ENCODE data around the gene GRK6.

DNA sequence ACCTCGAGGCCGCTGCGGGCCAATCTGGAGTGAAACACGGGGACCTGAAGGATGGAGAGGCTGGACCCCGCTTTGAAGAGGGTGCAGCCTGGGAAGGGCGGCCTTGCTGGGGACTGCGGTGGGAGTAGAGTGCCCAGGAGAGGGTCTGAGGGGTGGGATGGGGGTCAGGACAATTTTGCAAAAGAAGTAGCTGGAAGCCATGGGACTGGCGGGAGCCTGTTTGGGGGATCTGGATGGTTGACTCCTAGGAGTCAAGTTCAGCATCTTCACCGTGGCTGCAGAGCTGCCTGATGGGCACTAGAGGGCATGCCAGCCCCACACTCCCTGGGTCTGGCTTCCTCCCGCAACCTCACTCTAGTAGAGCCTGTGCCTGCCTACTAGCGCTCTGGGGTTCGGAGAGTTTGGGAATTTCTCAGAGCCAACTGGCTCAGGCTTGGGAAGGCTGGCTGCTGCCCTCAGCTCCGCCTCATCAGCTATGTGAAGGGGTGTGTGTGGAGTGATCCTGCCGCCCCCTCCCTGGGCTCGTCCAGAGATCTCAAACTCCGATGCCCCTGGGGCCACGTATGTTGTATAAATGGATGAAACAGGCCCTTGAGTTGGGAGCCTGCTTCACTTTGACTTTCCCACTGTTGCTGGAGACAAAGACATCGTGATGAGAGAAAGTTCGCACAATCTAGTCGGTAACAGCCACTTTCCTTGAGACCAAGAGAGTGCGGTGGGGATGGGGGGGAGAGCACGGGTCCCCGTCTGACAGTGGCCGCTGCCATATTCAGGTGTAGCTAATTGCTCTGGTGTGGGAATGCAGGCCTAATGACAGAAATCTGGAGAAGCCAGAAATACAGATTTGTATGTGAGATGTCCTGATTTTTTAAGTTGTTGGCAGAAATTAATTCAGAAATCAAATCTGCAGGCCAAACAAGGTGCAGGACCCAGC, 10.9 kb downstream of the TSPAN17 start:
- PRO-cap, 7 experiments: no peak in any of the 7 experiments

DNA sequence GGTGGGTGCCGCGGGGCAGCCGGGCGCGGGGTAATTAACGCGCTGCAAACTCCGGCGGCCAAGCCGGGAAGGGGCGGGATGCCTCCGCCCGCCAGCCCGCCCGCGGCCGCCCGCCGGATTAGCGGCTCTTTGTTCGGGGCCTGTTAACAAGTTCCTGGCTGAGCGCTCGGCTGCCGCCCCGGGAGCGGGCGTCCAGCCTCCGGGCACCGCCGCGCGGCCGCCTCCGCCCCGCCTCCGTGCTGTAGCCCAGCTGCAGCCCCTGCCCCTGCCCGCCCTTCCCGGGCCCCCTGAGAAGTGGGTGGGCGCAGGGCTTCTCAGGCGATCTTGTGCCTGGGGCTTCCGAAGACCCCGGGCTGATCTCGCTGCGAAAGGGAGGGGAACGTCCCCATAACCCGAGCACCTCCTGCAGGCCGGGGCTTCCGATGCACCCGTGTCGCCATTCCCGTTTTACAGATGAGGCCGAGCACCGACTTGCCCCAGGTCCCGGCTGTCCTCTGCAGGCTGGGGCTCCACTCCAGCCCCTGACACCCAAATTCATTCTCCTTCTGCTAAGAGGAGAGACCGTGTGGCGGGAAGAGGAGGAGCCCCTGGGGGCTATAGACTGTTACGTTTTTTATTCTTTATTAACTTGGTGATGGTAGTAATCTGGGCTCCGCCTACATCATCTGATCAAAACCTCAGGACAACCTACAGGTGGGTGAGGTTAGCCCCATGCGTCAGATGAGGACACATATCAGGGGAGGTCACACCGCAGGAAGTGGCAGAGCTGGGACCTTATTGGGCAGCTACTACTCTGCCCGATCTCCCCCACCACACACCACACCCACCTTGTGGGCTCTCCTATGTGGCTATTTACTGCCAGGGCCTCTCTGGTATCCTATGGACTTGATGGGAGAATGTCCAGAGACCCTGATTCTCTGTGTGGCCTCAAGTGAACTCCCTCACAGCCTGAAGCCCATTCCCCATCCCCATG, 7.8 kb downstream of the UNC5A start:
- PRO-cap, 7 experiments: no peak in any of the 7 experiments

DNA sequence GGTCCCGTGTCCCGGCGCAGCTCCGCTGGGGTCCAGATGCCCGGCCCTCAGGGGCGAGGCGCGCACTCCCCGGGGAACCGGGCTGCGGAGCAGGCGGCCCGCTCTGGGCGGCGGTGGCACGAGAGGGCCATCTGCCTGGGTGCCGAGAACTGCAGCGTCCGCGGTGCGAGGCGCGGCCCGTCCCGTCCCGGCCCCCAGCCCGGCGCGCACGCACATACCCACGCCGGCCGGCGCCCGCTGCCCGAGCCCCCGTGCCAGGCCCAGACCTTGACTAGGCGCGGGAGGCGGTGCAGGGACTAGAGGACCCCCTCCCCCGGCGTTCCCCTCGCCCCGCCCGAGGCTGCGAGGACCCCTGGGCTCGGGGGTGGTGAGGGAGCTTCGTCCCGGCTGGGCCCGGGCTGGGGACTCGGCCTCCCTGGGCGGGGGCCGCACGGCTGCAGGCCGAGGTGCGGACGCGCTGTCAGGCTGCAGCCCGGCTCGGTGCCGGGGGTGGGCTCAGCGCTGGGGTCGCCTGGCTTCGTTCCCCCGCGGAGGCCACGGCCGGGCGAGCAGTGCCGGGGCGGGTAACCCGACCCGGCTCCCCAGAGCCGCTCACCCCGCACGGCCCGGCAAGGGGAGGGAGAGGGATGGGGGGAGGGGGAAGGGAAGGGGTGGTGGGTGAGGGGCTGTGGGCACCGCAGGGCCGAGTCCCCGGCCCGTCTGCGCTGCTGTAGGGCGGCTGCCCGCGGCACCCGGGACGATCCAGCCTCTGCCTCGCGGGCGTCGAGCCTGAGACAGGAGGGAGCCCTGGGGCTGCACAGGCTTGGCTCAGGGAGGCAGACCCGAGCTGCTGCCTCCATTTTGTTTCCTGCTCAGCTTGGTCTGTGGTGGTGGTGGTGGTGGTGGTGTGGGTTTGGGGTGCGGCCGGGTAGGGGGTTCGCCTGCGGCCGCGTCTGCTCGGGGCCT, 1.1 kb upstream of the NSD1 start:
- PRO-cap, 7 experiments: peak in 4 of 7 experiments; most common plus-strand start position 878 of the sequence (in 1); most common minus-strand start position 842 of the sequence (in 2)

DNA sequence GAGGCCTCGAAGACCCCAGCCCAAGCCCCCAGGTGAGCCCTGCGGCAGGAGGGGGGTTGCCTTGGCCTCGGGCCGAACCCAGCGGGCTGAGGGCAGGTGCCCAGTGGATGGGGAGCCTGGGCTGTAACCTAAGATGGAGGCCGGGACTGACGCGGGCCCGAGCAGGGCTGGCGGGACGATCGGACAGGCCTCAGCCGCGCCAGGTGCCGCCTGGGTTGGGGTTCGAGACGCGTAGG, 532 bp upstream of the NSD1 start:
- PRO-cap, 7 experiments: no peak in any of the 7 experiments

DNA sequence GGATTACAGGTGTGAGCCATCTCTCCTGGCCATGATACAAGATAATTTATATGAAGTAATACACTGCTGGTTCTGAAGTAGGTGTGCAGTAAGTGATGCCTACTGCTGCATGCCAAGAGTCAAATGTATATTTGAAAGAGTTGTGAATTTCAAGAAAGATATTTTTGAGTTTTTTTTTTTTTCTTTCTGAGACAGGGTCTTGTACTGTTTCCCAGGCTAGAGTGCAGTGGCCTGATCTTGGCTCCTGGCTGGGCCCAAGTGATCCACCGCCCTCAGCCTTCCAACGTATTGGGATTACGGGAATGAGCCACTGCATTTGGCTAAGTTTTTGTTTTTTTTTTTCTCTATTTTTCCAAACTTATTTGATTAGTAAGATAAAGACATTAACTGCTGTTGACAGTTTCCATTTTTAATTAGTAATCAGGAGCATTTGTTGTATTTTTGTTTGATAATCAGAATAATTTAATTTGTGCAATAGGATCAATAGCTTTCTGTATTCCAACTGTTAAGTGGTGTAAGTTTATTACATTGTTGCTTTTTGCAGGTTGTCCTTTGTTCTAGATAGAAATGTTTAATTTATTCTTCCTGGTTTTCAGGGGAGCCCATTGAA, 10.6 kb downstream of the NSD1 start:
- PRO-cap, 7 experiments: no peak in any of the 7 experiments

- PRO-cap, 7 experiments: no peak in any of the 7 experiments
Observed at GRCh38 chr5:177302325-177302821, 1.1 kb downstream of the RAB24 start.

DNA sequence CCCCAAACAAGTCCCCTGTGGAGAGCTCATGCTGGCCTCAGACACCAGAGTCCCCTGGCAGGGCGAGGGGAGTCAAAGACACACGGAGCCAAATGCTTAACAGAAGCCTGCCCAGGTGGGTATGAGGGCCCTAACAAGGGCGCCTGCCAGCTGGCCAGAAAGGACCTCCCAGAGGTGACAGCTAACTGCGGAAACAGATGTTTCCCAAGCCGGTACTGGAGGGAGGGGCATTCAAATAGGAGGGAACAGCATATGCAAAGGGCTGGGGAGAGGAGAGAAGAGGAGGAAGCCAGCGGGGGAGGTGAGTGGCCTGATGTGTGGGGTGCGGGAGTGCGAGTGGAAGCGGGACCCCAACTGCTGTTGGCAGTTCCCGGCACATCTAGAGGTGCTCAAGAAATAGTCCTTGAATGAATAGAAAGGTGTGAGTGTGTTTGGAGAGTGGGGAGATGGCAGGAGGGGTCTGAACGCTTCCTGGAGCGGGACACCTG, 858 bp downstream of the MXD3 start:
- PRO-cap, 7 experiments: no peak in any of the 7 experiments

- PRO-cap, 7 experiments: no peak in any of the 7 experiments
Observed at GRCh38 chr5:177379408-177379913, 4.8 kb upstream of the SLC34A1 start.

- PRO-cap, 7 experiments: no peak in any of the 7 experiments
Observed at GRCh38 chr5:177409169-177409381, 289 bp downstream of the F12 start.

GRCh38 chr5:177412127-177413027, 3.0 kb upstream of the F12 start:
- PRO-cap, 7 experiments: no peak in any of the 7 experiments

- PRO-cap, 7 experiments: peak in 7 of 7 experiments; most common plus-strand start chr5:177426676 (in 7); most common minus-strand start chr5:177426986 (in 4)
Observed at GRCh38 chr5:177426472-177427196, at the start of gene GRK6. GRK6 (plus strand) TSS chr5:177426676.

DNA sequence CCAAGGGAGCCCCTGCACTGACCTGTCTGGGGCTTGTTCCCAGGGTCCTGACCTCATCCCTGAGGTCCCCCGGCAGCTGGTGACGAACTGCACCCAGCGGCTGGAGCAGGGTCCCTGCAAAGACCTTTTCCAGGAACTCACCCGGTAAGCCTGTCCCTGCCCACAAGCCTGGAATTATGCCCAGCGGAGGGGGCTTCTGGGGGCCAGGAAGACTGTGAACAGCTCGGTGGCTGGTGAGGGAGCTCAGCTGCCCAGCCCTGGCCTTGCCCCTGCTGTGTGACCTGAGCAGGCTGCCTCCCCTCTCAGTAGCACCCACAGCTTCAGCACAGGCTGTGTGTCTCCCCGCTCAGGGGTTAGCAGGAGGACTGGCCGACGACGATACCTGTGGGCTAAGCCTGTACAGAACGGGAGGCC, 6.2 kb downstream of the GRK6 start:
- PRO-cap, 7 experiments: peak in 1 of 7 experiments; most common plus-strand start position 186 of the sequence (in 1)

- PRO-cap, 7 experiments: peak in 3 of 7 experiments; most common plus-strand start chr5:177445699 (in 1); most common minus-strand start chr5:177445694 (in 3)
Observed at GRCh38 chr5:177445483-177445816, 1.2 kb upstream of the PRR7 start.

DNA sequence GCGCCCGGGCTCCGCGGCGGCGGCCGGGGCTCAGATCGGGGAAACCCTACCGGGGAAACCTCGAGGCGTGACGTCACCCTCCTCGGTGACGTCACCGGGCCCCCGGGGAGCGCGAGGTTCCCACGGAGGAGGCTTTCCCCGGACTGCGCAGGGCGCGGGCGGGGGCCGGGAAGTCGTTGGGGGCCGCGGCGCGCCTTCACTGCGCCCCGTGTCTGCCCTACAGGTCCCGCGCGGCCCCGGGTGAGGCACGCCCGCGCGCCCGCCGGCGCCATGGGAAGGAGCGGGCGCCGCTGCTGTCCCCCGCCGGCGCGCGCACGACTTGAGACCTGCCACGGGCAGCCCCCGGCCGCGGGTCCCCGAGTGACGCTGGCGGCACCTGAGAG, 8.0 kb downstream of the PRR7 start:
- PRO-cap, 7 experiments: peak in 6 of 7 experiments; most common plus-strand start position 134 of the sequence (in 6); most common minus-strand start position 145 of the sequence (in 1)

GRCh38 chr5:177471549-177472226, 1.7 kb downstream of the DBN1 start:
- PRO-cap, 7 experiments: peak in 1 of 7 experiments; most common plus-strand start chr5:177471905 (in 1)

DNA sequence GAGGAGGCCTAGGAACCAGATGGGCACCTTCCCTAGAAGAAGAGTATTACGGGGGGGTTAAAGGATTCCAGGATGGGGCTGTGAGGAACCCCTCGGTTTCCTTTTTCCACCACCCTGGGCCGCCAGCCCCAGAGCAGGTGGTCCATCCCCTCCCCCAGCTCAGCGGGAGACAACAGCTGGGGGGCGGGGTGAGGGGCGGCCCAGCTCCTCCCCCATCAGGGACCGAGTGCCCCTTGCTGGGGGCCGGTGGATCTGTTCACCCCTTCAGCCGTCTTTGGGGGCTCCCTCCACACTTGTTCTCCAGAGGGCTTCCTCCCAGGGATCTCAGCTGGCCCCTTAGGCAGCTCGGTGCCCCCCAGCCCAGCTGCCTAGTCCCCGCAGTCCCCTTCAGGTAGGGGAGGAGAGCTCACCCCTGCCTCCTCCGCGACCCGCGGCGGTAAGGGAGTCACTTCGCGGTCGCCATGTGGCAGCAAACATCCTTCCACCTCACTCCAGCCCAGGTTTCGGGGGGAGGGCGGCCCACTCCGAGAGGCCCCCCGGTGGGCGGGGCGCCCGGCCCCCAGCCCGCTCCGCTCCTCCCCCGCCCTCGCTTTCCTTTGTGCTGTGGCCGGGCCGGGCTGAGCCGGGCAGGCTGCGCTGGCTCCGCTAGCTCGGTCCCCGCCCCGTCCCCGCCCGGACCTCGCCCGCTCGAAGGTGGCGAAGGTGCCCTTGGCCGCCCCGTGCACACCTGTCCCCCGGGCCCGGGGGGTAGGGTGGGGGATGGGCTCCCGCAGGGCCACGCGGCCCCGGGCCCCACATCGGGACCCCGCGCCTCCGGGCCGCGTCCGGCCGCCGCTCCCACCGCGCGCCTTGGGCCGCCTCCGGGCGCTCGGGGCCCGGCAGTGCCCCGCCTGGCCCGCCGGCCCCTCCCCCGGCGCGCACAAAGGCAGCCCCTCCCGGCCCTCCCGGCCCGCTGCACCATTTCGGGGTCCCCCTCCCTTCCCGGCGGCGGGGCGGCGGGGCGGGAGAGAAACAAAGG, 759 bp downstream of the DBN1 start:
- PRO-cap, 7 experiments: peak in 2 of 7 experiments; most common plus-strand start position 448 of the sequence (in 2); most common minus-strand start position 438 of the sequence (in 1)

DNA sequence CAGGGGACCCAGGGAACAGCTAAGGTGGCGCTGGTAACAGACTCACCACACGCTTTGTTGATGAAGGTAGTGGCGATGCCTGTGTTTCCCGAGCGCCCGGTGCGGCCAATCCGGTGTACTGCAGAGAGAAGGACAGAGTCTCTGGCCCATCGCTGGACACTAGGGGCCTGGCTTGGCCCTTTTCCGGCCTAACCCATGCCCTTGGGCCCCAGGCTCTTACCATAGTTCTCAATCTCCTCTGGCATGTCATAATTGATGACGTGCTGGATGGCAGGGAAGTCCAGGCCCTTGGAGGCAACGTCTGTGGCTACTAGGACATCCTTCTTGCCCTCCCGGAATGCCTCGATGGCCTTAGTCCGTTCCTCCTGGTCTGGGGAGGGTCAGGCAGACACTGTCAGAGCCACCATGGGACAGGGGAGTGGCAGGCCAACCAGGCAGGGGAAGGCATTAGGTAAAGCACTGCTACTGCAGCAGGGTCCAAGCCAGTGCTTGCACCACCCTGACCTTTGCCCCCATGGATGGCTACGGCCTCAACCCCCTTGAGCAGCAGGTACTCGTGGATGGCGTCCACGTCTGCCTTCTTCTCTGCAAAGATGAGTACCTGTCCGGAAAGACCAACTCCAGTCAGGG, 2.8 kb upstream of the DOK3 start:
- PRO-cap, 7 experiments: no peak in any of the 7 experiments

DNA sequence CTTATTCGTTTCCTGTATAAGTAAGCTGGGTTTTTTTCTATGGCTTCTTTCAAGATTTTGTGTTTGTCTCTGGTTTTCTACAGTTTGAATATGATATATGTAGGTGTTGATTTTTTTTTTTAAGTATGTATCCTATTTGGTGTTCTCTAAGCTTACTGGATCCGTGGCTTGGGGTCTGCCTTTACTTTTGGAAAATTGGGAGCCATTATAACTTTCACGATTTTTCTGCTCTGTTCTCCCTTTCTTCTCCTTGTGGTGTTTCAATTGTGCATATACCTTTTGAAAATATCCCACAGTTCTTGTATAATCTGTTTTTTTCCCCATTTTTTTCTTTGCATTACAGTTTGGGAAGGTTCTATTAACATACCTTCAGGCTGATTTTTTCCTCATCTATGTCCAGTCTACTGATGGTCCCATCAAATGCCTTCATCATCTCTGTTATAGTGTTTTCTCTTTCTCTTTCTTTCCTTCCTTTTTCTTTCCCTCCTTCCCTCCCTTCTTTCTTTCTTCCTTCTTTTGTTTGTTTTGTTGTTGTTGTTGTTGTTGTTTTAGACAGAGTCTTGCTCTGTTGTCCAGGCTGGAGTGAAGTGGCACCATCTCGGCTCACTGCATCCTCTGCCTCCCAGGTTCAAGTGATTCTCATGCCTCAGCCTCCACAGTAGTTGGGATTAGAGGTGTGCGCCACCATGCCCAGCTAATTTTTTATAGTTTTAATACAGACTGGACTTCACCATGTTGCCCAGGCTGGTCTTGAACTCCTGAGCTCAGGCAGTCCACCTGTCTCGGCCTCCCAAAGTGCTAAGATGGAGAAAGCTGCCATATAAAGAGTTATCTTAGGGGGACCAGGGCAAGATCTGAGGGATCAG, 17.9 kb downstream of the B4GALT7 start:
- PRO-cap, 7 experiments: no peak in any of the 7 experiments

DNA sequence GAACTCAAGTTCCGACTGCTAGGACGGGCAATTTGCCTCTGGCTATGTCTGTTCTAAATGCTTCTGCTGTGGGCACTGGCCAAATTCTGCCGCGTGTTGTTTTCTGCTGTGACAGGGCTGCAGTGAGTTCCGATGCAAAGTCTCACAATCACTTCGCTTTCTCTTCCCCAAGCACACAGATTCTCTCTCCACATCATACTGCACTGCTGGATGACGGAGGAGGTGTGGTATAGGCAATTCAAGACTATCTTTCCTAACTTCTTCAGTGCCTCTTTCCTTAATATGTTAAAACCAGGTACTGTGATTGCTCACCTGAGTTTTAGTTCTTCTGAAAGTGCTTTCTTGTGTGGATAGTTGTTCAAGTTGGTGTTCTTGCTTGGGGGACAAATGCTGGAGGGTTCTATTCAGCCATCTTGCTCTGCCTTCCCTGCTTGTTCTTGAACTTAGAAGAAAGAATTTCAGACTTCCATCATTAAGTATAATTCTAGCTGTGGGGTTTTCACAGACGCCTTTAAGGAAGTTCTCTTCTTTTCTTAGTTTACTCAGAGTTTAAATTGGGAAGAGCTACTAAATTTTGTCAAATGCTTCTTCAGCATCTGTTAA, 41.7 kb downstream of the B4GALT7 start:
- PRO-cap, 7 experiments: no peak in any of the 7 experiments

DNA sequence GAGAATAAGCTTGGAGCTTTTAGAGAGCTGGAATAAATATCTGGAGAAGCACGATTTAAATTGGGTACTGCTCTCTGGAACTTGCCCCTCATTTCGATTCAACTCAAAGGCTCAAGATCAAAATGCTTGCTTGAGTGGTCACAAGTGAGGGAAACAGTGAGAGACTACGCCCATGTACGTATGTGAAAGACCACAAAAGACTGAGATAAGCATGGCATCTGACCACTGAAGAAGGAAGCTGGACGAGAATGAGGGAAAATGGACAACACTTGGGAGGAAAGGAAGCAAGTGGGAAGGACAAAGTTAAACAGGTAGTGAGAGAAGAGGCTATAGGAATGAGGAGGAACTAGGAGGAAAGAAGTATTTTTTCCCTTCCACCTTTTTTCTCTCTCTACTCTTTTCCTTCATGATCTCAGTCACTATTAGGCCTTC, 70.1 kb downstream of the B4GALT7 start:
- PRO-cap, 7 experiments: no peak in any of the 7 experiments

All from T-cell (primary cell).